Occipital lobe (tissue), 2 donors: ENCODE data around the gene ACSL5.

- RAMPAGE, long total RNA: no peak
These were observed 16.1 kb downstream of the DUSP5 start for GRCh38 chr10:110513699-110514348.

DNA sequence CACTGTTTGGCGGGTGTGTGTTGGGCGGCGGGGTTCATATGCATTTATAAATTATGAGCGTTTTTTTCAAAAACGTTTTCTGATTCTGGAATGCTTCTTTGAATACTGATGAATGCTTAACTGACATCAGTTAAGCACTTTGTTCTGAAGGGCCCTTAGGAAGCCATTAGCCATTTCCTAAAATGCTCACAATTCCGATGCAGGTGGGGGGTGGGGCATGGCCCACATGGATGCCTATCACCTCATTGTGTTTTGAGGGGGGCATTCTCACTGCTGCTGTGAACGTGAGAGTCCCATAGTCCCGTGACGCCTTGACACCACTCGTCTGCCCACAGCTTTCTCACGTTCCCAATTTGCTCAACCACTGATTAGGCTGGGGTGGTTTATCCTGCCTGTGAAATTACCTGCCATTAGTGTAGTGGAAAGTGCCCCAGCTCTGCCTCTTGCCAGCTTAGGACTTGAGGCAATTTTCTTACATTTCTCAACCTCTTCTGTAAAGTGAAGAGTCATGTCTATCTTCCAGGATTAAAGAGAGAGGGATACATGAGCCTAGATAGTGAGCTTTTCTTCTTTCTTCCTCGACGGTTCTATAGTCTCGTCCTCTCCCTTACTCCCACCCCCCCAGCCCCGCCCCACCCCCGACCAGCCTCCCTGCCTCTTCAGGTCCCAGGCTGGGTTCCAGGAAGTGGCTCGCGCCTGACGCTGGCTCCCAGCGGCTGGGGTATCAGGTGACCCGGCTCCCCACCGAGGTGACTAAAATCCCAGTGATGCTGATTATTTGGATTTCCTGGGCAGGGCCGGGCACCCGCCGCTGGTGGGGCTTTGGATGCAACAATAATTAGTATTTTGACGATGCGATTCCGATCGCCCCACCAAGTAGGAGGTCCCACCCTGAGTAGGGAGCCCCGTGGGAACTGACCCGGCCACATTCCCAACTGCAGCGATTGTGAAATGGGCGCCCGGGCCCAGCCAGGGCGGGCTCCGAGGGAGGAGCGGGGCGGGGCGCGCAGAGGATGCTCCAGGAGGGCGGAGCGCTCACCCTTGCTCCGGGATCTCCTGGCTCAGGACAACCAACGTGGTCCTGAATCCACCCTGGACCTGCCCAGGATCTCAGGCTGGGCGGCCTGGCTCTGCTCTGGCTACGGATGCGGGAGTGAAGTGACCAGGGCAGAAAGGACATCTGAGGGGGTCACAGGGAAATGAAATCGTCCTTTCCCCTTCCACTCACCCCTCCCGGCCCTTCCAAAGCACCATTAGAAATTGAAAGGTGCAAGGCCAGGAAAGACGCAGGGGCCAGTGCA, 32.2 kb downstream of the DUSP5 start:
- RAMPAGE, long total RNA: no peak

DNA sequence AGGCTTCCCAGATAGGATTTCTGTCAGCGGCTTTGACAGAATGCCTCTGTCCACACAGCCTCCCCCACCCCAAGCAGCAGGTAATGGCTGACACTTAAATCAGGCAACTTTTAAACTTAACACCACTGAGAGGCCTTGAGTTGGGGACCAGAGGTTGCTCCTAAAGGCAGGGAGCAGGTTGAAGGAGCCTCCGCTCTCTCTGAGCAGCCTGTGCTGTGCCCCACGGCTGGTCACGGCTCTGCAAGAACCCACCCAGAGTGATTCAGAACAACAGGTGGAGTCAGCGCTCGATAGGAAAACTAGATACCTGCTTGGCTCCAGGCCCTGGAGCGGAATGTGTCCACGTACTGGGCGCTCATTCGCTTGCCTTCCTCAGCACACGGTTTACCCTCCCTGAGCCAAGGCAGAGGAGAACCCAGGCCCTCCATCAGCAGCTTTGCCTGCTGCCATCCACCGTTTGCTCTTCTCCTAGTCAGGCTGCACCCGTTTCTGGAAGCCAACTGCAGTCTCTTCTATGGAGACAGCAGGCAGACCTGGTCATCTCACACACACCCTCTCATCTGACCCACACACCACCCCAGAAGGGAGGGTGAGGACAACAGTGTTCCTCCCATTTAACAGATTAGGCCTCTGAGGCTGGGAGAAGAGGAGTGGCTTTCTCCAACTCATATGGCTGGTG, 37.7 kb upstream of the PDCD4 start:
- RAMPAGE, long total RNA: no peak

GRCh38 chr10:110852079-110852772, 19.5 kb upstream of the PDCD4 start:
- RAMPAGE, long total RNA: no peak

GRCh38 chr10:110880054-110880508, 8.4 kb downstream of the PDCD4 start:
- RAMPAGE, long total RNA: no peak

DNA sequence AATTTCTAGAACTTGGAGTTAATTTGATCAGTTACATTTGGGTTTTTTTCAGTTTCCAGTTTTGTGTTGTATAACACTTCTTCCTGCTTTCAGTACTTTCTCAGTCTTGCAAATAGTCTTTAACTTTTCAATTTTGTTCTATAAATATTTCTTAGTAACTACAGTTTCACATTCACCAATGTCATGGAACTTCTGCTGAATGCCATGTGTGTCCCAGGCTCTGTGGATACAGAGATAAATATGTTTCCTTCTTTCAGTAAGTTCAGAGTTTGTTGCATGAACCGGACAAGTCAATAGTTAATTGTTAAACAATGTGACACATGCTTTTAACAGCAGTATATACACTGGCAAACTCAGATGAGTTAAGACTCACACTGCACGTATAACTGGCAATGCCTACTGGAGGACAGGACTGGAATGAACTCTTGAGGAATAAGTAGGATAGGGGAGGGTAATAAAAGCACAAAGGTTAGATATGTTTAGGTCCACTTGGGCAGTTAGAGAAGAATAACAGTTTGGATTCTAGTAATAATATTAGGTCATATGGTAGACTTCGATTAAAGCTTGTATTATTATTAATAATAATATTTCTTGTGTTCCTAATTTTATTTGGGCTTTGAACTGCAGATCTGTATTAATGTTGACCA, 4.7 kb downstream of the SHOC2 start:
- RAMPAGE, long total RNA: no peak

DNA sequence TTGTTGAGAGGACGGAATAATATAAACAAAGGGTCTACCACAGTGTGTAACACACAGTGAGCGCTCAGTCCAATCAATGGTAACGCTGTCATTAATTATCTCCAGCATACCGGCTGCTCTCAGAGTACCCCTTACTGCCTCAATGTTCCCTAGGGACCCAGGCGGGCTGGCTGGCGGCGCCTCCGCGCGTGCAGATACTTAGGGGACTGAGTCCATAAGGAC, 425 bp downstream of the GPAM start:
- RAMPAGE, long total RNA: no peak

DNA sequence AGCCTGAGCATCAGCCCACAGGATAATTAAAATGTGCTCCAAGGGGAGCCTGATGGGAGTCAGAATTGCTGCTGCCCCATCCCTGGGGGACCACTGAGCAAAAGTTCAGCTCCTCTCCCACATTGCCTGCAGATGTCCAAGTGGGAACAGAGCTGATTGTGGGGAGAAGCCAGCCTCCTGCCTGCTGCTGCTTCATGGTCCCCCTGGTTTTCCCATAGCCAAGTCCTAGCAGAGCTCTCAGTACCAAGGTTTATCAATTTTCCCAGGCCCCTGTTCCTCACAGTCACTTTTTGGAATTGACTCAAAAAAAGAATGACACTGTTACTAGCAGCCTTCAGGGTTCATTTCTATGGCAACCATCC, 25.8 kb upstream of the GPAM start:
- RAMPAGE, long total RNA: no peak

DNA sequence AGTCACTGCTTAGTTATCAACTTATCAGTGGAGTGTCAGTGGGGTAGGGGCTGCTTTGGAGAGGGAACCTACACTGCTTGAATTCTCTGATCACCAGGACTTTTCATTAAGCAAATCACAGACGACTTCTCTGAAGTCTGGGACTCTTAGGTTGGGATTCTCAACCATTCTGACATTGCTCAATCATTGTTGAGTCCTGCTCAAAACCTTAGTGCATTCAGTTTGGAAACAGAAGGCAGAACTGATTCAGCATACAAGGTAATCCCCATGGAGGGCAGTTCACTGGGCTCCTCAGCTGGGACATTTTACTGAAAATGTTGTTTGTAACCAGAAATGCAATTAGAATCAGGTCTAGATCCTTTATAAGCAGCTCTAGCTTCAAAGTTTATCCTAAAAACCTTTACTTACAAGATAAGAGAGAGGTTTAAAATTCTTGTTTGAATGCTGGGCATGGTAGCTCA, 26.1 kb downstream of the TECTB start:
- RAMPAGE, long total RNA: no peak

DNA sequence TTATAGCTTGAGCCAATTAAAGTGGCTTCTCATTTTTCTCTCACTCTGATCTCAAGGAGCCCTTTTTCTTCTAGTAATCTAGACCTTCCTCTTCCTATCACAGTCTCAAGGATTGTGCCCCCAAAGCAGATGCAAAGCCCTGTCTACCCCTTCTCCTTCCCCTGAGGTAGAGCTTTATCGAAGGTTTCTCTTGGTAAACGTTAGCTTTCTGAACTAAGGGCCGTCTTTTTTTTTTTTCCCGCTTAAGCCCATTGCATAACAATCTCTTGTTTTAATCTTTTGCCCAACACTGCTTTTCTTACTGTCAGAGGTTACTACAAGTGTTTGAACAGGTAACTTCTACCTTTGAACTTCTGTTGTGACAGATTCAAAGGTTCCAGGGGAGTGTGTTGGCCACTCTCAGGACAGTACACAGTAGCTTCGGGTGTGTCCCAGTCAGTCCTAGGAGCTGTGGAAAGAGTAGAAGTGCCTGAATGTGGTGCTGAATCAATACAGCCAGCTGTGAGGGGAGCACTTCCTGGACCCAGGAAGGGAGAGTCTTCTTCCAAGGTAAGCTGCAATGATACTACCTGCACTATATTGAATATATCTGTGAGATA, at the start of gene ACSL5:
TSS of gene ACSL5 (plus strand) at position 396 of the 599 bp plus-strand sequence.
- RAMPAGE, long total RNA: no peak

DNA sequence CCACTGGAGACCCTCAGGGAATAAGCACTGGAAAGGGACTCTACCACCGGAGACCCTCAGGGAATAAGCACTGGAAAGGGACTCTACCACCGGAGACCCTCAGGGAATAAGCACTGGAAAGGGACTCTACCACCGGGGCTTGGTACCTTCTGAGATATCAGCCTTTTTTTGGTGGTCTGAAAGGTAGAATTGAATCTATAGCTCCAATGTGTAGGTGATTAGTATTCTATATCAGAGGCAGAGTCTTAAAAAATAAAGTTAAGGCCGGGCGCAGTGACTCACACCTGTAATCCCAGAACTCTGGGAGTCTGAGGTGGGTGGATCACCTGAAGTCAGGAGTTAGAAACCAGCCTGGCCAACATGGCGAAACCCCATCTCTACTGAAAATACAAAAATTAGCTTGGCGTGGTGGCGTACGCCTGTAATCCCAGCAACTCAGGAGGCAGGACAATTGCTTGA, 3.1 kb downstream of the ACSL5 start:
- RAMPAGE, long total RNA: no peak

DNA sequence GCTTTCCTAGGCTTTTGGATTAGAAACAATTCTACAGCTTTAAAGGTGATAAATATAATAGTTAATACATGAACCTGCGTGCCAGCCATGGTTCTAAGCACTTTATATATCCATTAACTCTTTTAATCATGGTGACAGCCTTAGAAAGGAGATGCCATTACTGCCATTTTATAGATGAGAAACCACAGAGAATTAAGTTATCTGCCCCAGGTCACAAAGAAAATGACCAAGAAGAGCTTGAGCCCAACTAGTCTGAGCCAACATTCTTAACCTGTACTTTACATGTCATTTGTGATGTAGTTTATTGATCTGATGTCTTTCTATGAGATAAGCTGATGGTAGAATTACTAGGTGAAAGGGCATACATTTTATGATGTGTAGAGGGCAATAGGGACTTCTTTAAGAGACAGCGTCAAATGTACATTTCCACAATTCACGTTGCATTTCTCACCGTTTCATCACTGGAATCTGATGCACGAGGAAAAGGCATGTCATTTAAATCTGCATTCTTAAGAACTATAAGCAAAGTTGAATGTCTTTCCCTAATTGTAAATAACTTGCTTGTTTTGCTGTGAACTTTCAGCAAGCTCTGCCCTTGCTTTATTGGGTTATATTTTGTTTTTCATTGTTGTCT, 11.3 kb downstream of the ACSL5 start:
- RAMPAGE, long total RNA: no peak

DNA sequence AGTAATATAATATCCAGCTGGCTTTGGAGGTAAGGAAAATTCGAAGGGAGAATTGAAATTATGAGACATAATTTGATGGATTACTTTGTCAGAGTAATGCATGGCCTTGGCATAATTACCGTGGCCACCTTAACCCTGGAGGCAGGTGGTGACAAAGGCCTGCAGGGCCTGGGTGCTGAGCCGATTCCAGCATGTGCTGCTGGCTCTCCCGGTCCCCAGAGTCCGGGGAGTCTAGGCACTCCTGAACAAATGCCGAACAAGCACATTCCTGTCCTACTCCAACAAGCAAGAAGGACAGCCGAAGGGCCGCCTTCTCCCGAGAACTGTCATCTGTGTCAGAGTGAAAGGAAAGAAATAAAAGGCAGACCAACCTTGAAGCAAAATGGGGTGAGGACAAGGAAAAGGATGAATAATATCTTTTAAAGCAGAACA, 166.4 kb upstream of the TCF7L2 start:
- RAMPAGE, long total RNA: no peak

DNA sequence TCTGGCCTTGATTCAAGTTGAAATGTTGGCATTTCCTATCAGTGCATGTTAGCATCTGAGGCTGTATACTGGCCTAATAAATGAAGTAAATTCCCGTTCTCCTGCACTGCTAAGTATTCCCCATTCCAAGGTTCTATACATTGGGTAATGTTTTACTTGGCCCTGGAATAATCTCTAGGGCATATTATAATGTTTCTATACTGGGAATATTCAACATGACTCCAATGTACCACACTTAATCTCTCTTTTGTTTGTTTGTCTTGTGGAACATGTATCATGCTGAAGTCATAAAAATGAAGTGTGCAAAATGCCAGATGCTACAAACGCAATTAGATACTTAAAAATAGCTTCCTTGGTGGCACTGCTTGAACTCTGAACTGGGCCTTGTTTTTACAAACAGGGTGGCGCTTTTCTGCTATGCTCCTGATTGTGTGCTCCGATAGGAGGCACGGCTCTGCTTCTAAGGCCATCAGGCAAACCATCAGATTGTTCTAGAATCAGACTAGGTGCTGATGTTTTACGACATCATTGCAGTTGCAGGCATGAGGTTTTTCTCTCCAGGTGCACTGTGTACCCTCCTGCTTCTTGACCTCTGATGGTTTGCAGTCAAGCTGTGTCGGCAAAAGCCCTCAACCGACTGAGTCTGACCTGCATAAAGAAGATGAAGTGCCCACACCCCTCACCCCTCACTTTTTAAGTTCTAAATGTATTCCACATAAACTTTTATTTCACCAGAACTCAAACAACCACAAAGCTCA, 156.6 kb upstream of the TCF7L2 start:
- RAMPAGE, long total RNA: no peak

DNA sequence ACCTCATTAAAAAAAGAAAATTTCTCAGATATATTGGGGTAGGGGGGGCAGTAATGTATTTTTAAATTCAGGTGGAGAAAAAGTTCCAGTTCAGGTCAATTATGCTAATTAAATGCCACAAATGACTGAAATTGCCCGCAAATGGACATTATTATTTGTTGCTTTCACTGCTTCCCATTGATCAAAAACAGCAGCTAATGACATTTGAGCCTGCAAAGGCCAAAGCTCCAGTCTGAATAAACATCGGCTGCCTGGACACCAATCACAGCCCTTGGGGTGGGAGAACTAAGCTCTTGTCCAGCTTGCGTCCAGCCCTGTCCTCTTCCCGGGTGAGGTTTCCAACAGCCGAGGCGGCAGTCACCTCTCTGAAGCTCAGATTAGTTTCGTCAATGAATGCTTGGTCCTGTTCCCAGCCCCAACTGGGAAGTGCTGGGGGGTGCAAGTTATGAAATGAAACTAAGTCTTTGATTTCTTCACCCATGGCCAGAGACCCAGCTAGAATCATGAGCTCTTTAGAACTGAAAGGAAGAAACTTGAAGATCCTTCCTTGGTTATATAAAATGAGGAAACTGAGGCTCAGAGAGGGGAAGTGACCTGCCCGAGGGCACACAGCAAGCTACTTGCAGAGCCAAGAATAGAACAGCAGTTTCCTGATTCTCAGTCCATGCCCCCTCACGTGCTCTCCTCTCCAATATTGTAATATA, 114.1 kb upstream of the TCF7L2 start:
- RAMPAGE, long total RNA: no peak

- RAMPAGE, long total RNA: no peak
These were observed 3.7 kb downstream of the TCF7L2 start for GRCh38 chr10:112953630-112954340.

DNA sequence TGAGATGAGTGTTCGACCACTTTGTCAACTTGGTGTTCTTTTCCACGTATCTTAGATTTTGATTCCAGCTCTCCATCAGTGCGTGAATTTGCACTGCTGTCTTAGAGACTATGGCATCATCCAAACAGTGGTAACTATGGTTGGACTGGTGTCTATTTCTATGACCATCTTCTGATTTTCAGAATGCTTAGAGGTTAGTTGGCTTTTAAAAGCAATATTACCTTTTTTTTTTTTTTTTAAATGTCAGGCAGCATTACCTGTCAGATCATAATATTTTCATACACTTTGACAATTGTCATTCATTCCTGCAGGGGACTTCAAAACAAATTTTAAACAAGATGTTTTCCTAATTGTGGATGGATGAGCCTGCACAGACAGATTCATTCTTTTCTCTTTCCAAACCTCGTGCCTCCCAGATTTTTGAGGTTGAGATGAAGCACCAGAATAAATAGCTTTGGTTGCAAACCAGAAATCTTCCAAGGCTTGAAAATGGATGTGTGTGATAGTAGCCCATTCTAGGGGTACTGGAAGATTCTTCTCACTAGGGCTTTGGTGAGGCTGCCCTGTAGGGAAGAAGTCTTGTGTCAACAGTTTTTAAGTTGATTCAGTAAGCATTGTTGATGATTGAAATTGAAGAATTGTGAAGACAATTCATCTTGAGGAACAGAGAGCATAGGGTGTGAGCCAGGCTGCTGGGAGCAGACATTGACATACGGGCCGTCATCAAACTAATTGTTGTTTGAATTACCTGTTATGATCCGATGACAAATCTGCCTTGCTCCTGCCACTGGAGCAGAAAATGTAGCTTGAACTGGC, 26.9 kb downstream of the TCF7L2 start:
- RAMPAGE, long total RNA: no peak

- RAMPAGE, long total RNA: no peak
These were observed 95.1 kb downstream of the TCF7L2 start for GRCh38 chr10:113045078-113045693.

DNA sequence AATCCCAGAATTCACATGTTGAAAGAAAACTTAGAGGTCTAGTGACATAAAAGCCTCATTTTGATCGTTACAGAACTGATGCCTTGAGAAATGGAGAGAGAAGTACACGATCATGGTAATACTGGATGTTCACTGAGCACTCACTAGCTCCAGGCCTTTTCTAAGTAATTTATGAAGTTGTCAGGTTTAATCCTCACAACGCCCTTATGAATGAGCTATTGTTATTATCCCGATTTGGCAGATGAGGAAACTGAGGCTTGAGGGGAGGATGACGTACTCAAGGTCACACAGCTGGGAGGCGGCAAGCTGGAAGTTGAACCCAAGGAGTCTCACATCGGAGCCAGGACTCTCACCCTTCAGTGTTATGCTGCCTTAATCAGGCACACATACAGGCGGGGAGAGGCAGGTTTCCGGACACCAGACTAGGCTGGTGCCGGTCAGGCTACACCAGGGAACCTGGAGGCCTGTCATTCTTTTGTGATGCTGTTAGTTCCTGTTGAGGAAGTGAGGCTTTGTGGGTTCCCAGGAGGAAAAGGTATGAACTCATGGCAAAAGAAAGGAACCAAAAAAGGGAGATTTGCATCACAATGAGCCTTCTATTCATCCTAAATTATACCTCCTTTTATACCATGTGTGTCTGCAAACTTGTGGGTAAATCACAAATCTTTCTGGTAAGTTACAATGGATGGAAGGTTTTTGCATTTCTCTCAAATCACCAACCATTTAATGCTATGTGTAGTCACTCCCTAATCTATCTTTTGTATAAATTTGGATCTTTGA, 103.7 kb downstream of the TCF7L2 start:
- RAMPAGE, long total RNA: no peak

DNA sequence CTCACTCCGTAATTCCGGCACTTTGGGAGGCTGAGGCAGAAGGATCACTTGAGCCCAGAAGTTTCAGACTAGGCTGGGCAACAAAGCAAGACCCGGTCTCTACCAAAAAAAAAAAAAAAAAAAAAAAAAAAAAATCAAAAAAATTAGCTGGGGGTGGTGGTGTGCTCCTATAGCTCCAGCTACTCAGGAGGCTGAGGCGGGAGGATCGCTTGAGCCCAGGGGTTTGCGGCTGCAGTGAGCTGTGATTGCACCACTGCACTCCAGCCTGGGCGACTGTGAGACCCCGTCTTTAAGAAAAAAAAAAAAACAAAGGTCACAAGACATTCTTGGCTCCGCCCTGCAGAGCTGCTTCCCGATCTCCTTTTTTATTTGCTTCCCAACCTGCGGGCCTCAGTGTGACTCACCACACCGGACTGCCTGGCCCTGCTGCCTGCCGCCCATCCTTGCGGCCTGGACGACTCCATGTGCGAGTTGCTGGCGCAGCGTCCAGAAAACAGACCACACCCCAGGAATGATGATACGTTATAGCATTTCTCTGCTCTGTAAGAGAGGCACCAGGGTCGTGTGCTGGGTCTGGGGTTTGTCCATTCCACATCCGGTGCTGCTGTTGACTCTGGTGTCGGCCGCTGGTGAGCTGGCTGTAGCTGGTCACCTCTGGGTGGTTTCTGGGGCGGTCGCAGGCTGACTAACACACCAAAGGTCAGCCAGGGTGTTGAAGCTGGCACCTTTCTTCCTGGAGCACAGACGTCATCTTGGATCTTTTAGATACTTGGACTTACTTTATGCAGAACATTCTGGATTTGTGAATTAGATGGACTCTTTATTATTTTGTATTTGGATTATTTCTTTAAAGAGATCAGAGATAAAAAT, 123.6 kb downstream of the TCF7L2 start:
- RAMPAGE, long total RNA: no peak